Mesangial cell (primary cell): ENCODE measurements around a stretch of chr13.

GRCh38 chr13:21174943-21175262, 1.4 kb downstream of the SKA3 start:
- RAMPAGE, long total RNA: no peak

GRCh38 chr13:21930567-21931198, 259.8 kb downstream of the FGF9 start:
- RAMPAGE, long total RNA: no peak

DNA sequence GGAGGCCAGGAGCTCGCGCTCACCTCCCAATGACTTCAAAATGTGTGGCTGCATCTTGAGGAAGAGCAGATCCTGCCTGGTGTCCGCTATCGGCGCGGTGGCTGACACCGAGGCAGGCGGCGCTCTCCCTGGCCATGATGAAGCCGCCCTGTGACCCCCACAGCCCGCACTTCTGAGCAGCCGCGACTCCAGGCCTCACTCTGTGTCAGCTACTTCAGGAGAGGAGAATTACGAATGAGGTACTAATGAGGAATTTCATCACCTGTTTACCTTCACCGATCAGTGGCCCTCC, 444.3 kb upstream of the SGCG start:
- RAMPAGE, long total RNA: no peak

- RAMPAGE, long total RNA: no peak
Measured at GRCh38 chr13:22915270-22916121, 265.3 kb upstream of the SGCG start.

DNA sequence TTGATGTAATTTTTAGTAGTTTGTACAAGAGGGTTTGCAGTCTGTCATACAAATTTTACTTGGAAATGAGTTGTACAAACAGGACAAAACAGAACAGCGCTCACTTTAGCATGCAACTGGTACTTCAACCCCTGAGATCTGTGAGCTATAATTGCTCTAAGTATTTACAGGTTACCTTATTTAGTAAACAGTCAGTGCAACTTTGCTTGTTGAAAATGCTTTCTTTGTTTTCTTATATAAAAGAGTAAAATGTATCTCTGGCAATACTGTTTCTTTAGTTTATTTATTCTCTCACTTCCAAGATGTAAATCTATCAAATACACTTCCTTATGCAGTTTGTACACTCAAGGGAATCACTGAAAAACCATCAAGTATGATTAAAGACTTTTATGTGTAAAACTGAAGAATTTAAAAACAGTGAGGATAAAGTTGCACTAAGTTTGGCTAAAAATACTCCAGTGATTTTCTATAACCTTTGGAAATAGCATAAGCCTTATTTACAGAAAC, 870 bp downstream of the TNFRSF19 start:
- RAMPAGE, long total RNA: no peak

GRCh38 chr13:24038708-24039384, 121.7 kb upstream of the SPATA13 start:
- RAMPAGE, long total RNA: no peak

DNA sequence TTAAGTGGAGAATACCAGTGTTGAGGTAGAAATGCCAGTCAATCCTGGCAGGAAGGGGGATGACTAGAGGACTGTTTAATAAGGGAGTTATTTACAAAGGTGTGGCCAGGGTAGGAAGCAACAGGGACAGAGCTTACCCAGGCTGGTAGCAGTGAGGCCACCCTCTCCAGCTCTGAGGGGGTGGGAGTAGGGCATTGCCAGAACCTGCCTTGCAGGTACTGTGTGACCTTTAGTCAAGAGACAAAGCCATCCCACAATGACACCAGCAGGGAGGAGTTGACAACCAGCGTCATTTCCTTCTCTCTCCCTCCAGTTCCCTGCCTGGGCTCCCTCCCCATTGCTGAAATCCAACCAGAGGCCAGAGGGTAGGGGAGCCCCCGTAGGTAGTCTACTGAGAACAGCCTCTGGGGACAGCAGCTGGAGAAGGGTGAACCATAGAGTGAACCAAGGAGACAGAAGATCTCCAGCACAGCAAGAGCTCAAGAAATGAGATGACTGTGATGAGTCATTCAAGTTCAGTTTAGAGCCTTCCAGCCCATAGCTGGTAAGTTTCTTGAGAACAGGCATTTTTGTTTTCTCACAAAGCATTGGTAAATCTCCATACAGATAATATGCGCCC, 33.3 kb upstream of the SPATA13 start:
- RAMPAGE, long total RNA: no peak

GRCh38 chr13:24215542-24216390, 55.2 kb downstream of the SPATA13 start:
- RAMPAGE, long total RNA: no peak

GRCh38 chr13:24230427-24230994, 70.0 kb downstream of the SPATA13 start:
- RAMPAGE, long total RNA: no peak

DNA sequence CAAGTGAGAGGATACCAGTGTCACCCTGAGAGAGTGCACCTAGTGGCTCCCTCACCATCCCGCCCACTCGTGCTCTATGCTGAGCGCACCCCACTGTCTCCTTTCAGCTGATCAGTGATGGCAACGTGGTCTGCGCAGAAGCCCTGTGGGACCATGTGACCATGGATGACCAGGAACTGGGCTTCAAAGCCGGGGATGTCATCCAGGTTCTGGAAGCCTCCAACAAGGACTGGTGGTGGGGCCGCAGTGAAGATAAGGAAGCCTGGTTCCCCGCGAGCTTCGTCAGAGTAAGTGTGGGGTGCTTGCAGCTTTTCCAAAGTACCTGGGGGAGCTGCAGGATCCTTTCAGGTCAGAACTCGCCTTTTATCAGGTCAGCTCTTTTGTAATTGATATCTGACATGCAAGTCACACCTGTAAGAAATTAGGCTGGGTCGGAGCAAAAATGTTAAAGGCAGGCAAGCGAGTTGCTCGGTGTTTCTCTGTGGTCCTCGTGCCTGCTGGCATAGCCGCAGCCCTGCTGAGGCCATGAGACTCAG, 23.2 kb upstream of the C1QTNF9 start:
- RAMPAGE, long total RNA: no peak

DNA sequence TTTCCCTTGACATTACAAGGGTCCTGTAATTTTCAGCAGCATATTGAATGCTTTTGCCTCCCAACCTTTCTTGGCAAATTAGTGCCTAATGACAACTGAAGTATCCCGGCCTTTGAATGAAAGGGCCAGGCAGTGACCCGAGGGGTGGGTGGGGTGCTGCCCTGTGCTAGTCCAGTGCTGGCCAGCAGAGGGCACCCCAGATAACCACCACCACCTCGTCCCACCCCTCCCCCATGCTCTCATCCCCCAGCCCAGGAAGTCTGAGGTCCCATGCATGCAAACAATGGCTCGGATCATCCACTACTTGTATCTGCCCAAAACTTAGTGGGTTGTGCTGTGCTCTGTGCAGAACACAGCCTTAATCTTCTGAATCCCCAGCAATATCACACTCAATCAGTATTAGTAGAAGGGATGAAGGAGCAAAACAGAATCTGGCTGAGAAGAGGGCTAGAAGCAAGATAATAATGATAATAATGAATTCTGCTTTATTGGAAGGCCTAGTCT, 3.7 kb downstream of the ATP12A start:
- RAMPAGE, long total RNA: no peak

GRCh38 chr13:25018308-25019204, 77.4 kb upstream of the PABPC3 start:
- RAMPAGE, long total RNA: no peak

GRCh38 chr13:25046912-25047755, 48.8 kb upstream of the PABPC3 start:
- RAMPAGE, long total RNA: no peak

- RAMPAGE, long total RNA: no peak
Measured at GRCh38 chr13:25170314-25171102, 1.6 kb downstream of the AMER2 start.

DNA sequence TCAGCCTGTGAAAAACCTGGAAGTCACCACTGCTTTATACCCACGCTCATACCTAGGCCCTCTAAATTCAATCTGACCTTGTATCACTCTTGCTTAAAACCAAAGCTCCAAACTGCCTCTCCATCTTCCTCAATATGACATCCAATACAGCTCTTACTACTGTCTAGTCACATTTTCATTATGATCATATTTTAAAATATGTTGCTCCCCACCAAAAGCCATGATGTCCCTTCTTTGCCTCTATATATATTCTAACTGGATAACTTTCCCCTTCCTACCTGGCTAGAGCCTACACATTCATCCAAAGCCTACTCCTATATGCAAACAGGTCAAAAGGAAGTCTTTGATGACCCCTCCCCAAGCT, 53.8 kb downstream of the MTMR6 start:
- RAMPAGE, long total RNA: no peak

DNA sequence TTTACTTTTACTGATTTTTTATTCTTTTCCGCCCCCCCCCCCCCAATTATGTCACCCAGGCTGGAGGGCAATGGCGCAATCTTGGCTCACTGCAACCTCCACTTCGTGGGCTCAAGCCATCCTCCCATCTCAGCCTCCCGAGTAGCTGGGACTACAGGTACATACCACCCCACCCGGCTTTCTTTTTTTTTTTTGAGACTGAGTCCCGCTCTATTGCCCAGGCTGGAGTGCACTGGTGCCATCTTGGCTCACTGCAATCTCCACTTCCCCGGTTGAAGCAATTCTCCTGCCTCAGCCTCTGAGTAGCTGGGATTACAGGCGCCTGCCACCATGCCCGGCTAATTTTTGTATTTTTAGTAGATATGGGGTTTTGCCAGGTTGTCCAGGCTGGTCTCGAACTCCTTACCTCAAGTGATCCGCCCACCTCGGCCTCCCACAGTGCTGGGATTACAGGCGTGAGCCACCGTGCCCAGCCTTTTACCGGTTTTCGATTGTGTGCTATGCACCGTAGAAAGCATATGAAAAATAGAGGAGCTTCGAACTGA, 1.9 kb downstream of the MTMR6 start:
- RAMPAGE, long total RNA: no peak

GRCh38 chr13:25288846-25289485, 1.7 kb upstream of the MTMR6 start:
- RAMPAGE, long total RNA: no peak

- RAMPAGE, long total RNA: no peak
Measured at GRCh38 chr13:26220433-26221076, 1.6 kb downstream of the RNF6 start.

- RAMPAGE, long total RNA: no peak
Measured at GRCh38 chr13:26255057-26255243, 1.0 kb downstream of the CDK8 start.

- RAMPAGE, long total RNA: no peak
Measured at GRCh38 chr13:26285164-26285604, 31.3 kb downstream of the CDK8 start.